Placental epithelial cell (primary cell): ENCODE results near the genes TOMM6 and MRPL2.

DNA sequence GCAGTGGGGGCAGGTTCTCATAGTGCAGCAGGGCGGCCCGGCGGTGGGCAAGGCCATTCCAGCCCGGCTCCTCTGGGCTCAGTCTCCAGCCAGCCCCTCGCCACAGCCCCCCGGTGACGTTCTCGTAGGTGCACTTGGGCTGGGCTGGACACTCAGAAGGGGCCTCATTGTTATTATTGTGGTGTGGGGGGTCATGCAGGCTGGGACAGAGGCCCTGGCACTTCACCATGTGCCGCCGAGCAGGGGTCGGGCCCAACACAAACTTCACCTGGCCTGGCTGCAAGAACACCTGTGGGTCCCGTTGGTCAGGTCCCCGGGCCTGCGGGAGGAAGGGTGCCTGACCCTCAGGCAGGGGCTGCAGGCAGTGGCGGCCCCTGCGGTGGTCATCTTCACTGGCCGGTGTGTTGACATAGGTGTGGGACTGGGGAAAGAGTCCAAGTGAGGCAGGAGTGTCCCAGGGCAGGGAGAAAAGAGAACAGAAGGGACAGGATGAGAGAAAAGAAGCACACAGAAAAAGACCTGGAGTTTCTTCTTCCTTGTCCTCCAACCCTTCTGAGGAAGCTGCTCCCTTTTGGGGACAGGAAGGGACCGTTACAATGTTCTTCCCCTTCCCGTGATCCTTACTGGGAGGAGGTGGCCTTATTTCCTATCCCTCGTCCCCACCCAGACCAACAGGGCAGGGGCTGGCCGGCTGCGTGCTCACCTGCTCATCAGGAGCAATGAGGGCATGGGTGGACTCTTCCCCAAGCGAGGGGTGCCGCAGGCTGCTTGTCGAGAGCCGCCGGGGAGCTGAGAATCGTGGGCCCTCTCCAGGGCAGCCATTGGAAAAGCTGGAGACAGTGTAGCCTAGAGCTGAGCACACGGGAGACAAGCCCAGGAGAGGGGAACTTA lies 8.3 kb downstream of the FRS3 start:
- CAGE, long polyA plus RNA = no peak

DNA sequence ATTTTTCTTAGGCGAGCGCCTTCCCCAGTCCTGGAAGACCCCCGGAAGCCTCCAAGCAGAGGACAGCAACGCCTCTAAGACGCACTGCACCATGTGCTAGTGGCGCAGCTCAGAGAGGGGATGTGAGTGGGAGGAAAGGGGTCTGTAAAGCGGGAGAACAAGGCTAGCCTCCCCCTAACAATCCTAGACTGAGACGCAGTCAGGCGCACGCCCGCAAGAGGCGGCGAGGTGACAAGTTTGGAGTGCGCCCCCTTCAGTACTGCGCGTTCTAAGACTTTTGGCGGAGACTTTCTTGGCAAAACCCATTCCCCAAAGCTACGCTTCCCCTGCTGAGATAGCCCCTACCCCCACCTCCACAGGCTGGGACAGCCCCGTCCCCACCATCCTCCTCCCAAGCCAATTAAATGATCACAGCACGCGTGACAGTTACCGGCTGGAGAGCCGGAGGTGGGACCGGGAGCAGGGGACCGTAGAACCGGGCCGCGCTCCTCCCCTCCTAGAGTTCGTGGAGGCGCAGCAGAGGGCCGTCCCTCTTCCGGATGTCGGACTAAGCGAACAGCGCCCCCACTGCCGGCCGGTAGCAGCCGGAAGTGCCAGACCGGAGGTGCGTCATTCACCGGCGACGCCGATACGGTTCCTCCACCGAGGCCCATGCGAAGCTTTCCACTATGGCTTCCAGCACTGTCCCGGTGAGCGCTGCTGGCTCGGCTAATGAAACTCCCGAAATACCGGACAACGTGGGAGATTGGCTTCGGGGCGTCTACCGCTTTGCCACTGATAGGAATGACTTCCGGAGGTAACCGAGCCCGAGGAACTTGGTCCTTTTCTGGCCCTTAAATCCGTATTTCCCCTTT lies at the start of gene TOMM6:
TOMM6 (plus strand) TSS at position 665 of the 854 bp plus-strand sequence.
- CAGE, long polyA plus RNA = no peak

DNA sequence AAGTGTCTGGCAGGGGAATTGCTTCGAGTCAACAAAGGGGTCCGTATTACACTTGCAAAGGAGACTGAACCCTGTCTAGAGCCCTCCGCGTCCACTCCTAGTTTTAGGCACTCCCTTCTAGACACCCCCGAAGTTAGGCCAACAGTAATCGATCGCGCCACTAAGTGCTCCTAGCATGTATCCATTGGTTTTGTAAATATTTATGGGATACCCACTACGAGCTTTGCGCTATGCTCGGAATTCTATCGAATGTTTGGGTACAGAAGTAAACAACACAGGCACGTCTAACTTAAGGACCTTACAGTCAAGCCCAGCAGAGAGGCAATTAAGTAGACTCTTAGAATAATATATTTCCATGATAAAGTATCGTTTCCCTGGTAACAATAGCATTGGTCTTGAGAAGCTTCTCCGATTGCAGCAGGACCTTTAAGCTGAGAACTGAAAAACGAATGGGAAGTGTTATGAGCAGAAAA lies 633 bp downstream of the BYSL start:
- CAGE, long polyA plus RNA = no peak

DNA sequence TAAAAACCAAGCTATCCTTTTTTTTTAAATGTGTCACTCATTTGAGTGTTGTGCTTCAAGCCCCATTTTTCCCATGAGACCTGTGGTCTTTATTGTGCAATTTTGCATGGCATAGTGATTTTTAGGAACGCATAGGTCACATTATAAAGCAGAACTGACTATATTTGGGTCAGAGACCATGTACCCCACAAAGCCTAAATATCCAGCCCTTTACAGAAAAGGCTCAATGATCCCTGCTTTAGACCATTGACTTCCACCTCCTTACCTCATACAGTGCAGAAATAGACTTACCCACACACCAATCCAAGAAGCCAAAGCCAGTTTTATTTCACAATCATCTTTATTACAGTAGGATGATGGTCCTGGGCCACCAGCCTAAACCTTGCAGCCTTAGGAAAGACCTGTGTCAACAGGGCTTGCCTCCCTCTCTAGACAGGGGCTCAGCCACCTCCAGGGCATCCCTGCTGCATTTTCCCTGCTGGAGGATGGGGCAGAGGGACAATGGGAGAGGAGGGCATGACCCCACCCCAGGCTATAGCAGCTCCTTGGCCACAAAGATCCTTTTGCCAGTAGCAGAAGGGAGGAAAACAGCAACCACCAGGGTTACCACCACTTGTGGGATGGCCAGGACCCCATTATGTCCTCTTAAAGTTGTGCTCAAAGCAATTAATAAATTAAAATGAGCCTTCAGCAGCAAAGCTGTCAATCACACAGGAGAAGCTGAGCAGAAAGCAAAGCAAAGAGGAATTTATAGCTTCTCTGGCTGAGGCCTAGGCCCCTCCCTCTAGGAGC lies 6.8 kb downstream of the CCND3 start:
- CAGE, long polyA plus RNA = no peak

- CAGE, long polyA plus RNA = no peak
Measured at GRCh38 chr6:42452665-42453038, 926 bp upstream of the TRERF1 start.

DNA sequence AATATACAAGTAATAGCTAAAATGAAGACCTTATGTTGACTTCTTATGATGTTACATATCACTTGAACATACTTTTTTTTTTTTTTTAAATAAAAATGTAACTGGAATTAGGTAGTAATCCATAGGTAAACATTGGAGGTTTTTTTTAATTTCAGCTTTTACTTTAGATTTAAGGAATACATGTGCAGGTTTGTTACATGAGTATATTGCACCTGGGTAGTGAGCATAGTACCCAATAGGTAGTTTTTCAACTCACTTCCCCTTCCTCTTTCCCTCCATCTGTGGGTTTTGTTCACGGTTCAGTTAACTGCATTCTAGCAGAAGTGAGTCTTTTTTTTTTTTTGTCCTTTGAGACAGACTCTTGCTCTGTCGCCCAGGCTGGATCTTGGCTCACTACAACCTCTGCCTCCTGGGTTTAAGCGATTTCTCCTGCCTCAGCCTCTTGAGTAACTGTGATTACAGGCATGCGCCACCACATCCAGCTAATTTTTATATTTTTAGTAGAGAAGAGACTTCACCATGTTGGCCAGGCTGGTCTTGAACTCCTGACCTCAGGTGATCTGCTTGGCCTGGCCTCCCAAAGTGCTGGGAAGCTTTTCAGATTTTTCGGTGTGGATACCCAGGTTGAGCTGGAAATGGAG lies 8.7 kb downstream of the UBR2 start:
- CAGE, long polyA plus RNA = no peak

DNA sequence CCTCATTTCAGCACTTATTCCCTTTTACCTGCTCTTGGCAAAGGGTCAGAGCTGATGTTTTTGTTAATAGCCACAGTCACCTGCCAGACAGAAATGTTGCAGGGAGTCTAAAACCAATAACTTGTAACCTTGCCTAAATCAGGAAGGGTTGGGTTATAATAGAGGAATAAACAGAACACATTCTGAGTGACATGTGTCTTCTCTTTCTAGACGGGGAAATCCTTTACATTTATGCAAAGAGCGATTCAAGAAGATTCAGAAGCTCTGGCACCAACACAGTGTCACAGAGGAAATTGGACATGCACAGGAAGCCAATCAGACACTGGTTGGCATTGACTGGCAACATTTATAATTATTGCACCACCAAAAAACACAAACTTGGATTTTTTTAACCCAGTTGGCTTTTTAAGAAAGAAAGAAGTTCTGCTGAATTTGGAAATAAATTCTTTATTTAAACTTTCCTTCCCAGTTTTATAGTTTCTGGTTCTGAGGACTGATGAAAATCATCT lies 31.5 kb downstream of the PRPH2 start:
- CAGE, long polyA plus RNA = no peak

GRCh38 chr6:42692279-42692654 lies 30.1 kb downstream of the PRPH2 start:
- CAGE, long polyA plus RNA = no peak

DNA sequence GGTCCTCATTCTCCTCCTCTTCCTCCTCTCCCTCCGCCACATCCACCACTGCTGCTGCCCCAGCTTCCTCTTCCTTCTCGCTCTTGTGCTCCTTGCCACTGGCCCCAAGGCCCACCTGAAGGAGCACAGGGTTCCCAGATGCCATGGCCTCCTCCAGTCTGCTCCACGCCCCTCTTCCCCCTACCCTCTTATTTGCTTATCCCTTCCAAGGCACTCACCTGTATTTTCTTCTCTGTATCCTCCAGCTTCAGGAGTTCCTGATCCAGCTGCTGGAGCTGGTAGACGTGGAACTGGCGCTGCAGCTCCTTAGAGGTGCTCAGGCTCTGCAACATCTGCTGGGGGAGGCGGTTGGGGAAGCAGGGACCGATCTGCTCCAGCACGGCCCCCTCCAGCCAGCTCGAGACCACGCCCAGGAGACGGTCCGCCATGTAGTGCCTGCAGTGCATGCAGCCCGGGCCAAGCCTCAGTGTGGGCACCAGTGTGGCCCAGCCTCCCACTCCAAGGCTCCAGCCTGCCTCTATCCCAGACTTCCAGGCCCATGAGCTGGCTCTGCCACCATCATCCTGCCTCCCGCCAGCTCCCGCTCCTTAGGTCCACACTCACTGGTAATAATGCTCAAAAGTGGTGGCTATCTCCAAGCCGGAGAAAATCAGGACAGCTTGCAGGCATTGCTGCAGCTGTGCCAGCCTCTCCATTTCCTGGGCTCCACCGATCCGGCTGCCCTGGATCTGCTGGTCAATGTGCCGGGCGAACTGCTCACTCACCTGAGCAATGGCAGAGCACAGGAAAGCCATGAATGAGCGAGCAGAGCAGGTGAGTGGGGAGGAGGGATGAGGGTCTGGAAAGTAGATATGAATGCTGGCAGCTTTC lies 13.1 kb downstream of the CUL7 start:
- CAGE, long polyA plus RNA = no peak

DNA sequence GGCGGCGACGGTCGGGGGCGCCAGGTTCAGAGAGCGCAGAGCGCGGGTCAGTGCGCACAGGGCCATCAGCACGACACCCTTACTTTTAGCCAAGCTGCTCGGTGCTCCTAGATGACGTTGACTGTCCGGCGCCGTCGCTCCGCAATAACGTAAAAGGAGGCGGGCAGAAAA lies at the start of gene MRPL2:
MRPL2 (minus strand) TSS at position 119 of the 171 bp plus-strand sequence.
- CAGE, long polyA plus RNA = no peak

- CAGE, long polyA plus RNA = no peak
Measured at GRCh38 chr6:43093788-43094396, 17.8 kb downstream of the PTK7 start.

- CAGE, long polyA plus RNA = no peak
Measured at GRCh38 chr6:43096412-43097166, 20.5 kb downstream of the PTK7 start.

- CAGE, long polyA plus RNA = no peak
Measured at GRCh38 chr6:43172909-43173231, 1.8 kb downstream of the SRF start.

- CAGE, long polyA plus RNA = no peak
Measured at GRCh38 chr6:43178201-43178731, 3.7 kb upstream of the CUL9 start.

DNA sequence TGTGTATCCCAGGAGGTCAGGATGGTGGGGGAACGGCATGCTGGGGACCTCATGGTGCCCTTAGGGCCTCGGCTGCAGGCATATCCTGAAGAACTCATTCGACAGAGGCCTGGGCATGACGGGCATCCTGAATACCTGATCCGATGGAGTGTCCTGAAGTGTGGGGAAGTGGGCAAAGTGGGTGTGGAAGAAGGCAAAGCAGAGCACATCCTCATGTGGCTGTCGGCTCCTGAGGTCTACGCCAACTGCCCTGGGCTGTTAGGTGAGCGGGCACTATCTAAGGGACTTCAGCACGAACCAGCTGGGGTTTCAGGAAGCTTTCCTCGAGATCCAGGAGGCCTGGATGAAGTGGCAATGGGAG lies 2.3 kb downstream of the CUL9 start:
- CAGE, long polyA plus RNA = no peak

- CAGE, long polyA plus RNA = no peak
Measured at GRCh38 chr6:43187243-43187619, 5.2 kb downstream of the CUL9 start.

DNA sequence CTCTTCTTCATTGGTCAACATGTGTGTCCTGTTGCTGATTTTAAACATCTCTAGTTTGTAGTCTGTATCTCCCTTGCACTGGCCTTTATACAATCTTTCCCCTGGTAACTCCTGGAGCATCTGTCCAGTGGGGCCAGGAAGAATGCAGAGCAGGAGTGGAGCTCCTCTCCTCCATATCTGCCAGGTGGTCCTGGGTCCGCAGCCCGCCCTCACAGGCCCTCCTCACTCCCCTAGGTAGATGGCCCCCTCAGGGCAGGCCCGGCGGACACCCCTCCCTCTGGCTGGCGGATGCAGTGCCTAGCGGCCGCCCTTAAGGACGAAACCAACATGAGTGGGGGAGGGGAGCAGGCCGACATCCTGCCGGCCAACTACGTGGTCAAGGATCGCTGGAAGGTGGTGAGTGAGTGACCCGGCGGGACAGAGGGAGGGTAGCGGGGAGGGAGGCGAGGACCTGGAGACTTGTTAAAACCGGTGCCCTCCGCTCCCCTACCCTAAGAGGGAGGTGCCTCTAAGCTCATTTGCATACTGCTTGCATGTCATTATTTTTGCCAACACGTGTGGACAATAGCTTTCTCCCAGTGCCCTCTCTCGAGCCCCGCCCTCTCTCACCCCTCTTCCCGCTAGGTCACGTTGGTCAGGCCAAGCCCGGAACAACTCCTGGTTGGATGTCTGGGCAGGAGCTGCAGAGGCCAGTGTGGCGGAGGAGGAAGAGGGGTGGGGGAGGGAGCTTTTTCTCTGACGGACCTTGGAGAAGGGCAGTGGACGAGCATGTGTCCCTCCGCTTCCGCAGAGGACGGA lies 3.3 kb downstream of the TTBK1 start:
- CAGE, long polyA plus RNA = no peak

DNA sequence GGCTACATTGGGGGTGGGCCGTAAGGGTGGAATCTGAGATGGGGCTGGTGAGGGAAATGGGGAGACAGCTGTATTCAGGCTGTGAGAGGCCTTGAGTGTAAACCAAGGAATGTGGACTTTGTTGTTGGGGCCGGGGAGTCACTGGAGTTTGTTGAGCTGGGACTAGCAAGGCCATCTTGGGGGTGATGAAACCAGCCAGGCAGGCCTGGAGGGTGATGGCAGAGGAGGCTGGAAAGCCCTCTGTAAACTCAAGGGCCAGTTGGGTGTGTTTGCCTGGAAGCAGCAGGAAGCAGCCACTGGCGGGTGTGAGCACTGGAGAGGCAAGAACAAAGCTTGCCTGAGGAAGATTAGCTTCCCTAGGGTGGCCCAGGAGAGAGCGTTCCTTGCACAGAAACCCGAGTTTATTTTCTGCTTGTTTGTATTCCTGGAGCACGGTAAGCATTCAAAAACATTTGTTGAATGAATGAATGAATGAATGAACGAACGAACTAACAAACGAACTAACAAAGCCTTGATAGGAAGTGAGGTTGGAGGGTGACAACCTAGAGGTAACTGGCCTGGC lies 18.9 kb downstream of the TTBK1 start:
- CAGE, long polyA plus RNA = no peak

- CAGE, long polyA plus RNA = no peak
Measured at GRCh38 chr6:43267257-43267642, 24.0 kb downstream of the TTBK1 start.

DNA sequence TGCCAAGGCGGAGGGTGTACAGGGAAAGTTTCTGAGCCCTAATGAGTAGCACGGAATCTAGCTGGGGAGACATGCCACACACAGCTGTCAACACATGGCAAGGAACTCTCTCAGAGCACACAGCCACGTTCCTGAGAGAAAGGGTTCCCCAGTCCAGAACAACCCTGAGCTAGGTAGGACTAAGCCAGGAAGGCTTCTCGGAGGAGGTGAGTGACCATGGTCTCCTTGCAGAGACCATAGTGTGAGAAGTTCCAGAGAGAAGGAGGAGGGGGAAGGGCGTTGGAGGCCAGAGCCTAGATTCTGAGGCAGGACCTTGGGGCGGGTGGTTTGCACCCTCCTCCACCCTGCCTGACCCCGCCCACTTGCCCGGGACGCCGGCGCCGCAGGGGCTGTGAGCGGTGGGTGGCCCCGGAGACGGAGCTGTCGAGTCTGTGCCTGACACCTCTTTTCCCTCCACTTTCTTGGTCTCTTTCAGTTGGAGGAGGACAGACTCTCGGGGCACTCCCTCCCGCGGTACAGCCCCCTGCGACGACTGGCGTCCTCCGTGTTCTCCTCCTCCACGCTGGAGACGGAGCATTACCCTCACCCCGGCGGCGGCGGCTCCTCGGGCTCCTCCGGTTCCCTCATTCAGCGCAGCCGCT lies 26.0 kb downstream of the TTBK1 start:
- CAGE, long polyA plus RNA = no peak